ENCODE measurements around the genes PMM1 and NAGA.

- PRO-cap, 3 experiments = no peak in any of the 3 experiments
- RAMPAGE, long total RNA = no peak
Measured at GRCh38 chr22:41347294-41347733, 34.4 kb upstream of the TEF start.

GRCh38 chr22:41438758-41439260 is 7.8 kb downstream of the TOB2 start:
- PRO-cap, 3 experiments = peak in 1 of 3 experiments; most common plus-strand start chr22:41439196 (in 1); most common minus-strand start chr22:41438910 (in 1)
- RAMPAGE, long total RNA = no peak

DNA sequence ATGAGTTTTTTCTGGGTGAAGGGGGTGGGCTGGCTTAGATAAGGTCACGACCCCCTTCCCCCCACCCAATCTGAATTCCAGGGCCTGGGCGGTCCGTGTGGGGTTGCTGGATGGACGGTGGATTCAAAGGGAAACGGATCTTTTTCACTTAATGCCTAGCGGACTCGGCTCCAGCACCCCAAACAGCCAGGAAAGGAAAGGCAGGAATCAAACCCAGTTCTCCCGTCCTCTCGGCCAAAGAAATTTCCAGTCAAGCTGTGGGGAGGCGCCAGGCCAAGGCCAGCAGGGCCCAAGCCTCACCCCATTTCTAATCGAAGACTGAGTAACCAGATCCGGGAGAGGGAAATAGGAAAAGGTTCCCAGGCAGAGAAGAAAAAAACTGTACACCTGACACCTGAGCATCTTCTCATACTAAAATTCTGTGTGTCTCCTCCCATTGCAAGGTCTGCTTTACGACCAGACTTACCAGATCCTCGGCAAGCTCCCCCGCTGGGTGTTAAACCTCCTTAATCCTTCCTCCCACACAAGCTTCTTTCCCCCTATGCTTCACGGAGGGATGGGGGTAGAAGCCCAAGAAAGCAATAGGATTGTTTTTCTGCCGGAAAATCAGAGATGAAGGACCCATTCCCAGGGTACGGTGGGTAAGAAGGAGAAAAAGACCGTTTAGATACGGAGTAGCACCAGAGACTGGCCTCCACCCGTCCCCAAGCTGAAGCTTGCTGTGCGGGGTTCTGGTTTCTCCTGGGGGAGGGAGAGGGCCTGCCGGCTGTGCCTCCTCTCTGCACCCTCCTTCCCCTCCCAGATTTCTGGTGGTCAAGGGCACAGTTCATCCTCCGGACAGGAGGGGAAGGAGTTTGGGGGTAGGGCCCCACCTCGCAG is 1.5 kb downstream of the TOB2 start:
- PRO-cap, 3 experiments = peak in 1 of 3 experiments; most common plus-strand start position 249 of the sequence (in 1); most common minus-strand start position 184 of the sequence (in 1)
- RAMPAGE, long total RNA = no peak

GRCh38 chr22:41445706-41446600 is 648 bp downstream of the TOB2 start:
- PRO-cap, 3 experiments = peak in 3 of 3 experiments; most common plus-strand start chr22:41446176 (in 3); most common minus-strand start chr22:41446141 (in 1)
- RAMPAGE, long total RNA = no peak

- PRO-cap, 3 experiments = no peak in any of the 3 experiments
- RAMPAGE, long total RNA = no peak
Measured at GRCh38 chr22:41468046-41468566, 386 bp downstream of the PHF5A start.

DNA sequence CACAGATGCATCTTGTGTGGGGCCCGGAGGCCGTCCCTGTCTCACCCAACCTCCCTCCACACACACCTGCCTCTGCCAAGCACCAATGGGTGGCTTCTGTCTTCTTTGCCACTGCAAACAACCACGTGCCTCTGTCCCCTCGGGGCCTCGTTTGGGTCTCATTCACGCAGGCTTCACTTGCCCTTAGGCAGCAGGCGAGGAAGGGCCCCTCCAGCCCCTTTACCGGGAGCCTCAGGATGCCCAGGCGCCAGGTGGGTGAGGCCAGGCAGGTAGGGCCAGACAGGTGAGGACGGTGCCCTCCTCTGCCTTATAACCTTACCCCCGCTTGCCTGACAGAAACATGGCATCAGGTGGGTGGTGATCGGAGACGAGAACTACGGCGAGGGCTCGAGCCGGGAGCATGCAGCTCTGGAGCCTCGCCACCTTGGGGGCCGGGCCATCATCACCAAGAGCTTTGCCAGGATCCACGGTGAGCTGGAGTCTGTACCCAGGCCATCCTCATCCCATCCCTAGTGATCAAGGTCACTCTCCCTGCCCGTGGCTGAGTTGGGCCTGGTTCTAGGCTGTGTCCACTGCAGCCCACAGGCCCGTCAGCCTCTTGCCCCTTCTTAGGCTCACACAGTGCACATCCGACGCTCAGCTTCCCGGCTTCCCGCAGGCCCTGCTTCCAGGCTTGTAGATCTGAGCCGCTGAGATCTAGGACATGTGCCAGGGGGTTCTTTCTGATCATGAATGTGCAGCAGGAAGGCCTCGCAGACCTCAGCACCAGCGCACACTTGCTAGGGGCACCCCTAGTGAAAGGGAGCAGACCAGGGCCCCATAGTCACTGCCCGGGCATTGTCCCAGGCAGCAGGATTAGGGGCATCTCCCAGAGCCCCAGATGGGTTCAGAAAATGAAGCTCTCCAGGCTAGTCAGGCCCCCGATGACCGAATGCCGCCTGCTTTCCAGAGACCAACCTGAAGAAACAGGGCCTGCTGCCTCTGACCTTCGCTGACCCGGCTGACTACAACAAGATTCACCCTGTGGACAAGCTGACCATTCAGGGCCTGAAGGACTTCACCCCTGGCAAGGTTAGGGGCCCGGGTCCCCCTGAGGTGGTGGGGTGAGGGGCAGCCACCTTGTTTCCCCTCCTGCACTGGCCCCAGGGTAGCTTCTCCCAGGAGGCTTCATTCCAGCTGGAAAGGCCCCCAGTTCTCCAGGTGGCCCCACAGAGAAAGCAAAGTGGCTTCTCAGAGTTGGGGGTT is 16.9 kb downstream of the POLR3H start:
- PRO-cap, 3 experiments = no peak in any of the 3 experiments
- RAMPAGE, long total RNA = no peak

GRCh38 chr22:41589668-41590433 is at the start of gene PMM1:
Gene PMM1, minus strand, starts transcription at chr22:41589840.
- PRO-cap, 3 experiments = peak in 3 of 3 experiments; most common plus-strand start chr22:41589985 (in 1); most common minus-strand start chr22:41589828 (in 1)
- RAMPAGE, long total RNA = no peak

DNA sequence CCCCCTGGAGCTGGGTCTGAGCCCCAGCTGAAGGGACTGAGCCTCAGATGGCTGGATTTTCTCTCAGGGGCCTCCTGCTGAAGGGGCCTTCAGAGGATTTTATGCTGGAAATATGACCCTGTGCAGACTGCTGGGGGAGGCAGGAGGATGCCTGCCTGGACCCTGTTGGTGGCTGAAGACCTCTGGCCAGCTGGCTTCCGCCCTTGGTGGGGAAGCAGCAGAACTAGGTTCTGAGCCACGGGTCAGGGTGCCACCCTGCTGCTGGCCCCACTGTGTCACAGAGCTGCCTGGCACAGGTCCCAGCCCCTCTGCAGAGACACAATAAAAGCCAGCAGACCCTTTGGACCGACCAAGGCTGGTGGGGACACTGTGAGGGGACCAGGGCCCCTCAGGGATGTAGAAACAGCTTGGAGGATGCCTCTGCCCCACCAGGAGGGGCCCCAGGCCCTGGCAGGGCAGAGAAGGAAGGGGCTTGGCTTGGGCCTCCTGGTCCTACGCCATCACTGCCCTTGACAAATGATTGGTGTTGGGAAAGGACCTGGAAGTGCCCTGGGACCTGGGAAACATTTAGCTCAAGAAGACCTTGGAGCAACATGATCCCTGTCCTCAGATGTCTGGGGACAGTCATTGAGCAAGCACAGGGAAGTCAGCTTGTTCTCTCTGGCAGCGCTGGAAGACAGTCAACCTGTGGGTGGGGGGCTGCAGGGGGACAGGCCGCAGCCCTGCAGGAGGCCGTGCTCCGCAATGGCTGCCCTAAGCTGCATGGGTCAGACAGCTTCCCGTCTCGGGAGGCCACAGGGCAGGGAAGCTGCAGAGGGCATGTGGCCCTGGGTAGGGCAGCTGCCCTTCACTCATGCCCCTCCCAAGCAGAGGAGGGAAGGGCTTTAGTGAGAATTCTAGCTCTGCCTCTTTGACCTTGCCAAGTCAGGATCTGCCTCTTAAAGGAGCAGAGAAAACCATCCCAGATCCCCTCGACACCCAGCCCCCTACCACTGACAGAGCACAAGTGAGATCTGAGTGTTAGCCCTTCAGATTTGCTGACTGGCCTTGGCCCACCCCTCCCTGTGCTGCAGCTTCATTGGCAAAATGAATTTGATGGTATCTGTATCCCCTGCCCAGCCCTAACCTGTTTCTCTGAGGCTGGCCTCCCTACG is 6.6 kb upstream of the SREBF2 start:
- PRO-cap, 3 experiments = no peak in any of the 3 experiments
- RAMPAGE, long total RNA = no peak

DNA sequence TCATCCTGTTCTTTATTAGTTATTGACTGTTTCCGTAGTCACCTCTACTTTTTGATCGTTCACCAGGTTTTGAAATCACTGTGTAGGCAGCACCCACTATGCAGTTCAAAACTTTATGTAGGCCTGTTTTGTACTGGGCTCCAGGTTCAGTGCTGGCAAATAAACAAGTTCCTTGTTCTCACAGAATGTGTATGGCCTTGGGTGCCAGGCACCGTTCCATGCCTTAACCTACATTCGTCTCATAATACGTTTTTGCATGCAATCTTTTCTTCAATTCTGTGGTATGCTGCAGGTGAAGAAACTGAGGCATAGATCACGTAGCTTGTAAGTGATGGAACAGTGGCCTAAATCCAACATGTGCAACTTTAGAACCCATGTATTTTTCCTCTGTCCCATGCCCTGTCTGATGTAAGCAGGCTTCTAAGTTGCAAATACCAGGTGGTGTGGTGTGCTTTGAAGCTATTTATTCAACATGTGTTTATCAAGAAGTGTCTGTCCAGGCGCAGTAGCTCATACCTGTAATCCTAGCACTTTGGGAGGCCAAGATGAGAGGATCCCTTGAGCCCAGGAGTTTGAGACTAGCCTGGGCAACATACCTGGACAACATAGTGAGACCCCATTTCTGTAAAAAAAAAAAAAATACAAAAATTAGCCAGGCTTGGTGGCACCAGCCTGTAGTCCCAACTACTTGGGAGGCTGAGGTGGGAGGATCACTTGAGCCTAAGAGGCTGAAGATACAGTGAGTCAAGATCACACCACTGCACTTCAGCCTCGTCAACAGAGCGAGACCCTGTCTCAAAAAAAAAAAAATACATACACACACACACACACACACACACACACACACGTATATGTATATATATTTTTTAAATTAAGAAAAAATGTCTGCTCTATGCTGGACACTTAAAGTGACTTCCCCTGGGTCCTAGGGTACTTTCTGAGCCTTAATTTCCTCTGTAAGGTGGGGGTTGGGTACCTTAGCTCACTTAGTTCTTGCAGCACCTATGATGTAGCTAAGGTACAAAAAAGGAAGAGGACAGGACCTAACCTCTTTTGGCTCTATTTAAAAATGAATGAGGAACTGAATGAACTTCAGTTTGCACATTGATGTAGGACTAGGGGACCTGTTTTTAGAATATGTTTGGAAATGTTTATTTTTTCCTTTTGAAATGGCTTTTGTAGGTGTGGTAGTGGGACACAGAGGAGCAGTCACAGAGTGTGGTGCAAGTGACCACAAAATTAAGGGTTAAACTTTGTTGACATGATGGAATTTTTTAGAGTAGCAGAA is 10.8 kb downstream of the SREBF2 start:
- PRO-cap, 3 experiments = no peak in any of the 3 experiments
- RAMPAGE, long total RNA = no peak

- PRO-cap, 3 experiments = no peak in any of the 3 experiments
- RAMPAGE, long total RNA = no peak
Measured at GRCh38 chr22:41866543-41867390, 33.9 kb downstream of the SREBF2 start.

- PRO-cap, 3 experiments = no peak in any of the 3 experiments
- RAMPAGE, long total RNA = no peak
Measured at GRCh38 chr22:41933799-41934259, 7.2 kb upstream of the TNFRSF13C start.

DNA sequence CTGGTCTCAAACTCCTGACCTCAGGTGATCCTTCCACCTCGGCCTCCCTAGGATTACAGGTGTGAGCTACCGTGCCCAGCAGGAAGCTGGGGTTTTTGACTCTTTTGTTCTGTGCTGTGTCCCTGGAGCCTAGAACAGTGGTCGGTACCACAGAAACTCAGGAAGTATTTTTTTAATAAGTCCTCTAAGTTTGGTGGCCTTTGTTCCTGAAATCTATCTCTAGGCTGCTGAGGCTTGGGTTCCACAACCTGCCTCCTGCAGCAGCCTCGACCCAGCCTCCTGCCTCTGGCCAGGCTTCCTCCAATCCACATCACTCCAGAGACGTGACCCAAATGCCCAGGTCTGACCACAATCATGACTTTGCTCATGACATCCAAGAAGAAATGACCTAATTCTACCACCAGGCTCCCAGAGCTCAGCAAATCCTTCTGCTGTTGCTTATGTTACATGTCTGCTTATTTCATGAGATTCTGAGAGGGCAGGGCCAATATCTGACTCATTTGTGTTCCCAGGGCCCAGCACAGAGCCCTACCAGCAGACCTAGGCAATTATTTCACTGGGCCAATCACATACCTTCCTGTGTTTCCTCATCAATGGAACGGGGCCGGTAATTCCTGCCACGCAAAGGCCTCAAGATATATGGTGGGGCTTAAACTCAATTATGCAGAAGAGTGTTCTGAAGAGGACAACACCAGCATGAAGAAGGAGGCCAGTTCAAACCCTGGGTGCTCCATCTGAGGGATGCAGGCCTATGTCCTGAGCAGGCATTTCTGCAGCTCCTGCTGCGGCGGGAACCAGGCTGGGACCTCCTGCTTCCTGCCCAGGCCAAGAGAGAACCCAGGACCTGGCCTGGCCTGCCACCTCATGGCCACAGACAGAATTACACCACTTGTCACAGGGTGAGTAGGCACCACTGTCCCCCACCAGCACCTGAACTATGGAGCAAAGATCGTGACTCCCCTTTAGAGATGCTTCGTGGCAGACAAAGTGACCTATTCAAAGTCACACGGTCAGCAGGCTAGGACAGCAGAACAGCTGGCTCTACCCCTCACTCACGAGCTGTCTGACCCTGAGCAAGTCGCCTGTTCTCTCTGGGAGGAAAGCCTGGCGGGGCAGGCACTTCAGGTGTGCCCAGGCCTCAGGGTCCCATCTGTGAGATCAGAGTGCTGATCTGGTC is 6.0 kb downstream of the CENPM start:
- PRO-cap, 3 experiments = no peak in any of the 3 experiments
- RAMPAGE, long total RNA = no peak

GRCh38 chr22:41945752-41946641 is 955 bp downstream of the CENPM start:
- PRO-cap, 3 experiments = no peak in any of the 3 experiments
- RAMPAGE, long total RNA = no peak

- PRO-cap, 3 experiments = peak in 3 of 3 experiments; most common plus-strand start chr22:42070977 (in 2); most common minus-strand start chr22:42070790 (in 3)
- RAMPAGE, long total RNA = no peak
Measured at GRCh38 chr22:42069978-42071106, at the start of gene NAGA. Gene NAGA, minus strand, starts transcription at chr22:42070812.

- PRO-cap, 3 experiments = no peak in any of the 3 experiments
- RAMPAGE, long total RNA = no peak
Measured at GRCh38 chr22:42142604-42143644, 12.3 kb upstream of the CYP2D6 start.

- PRO-cap, 3 experiments = no peak in any of the 3 experiments
- RAMPAGE, long total RNA = no peak
Measured at GRCh38 chr22:42364487-42365016, 67.7 kb downstream of the NFAM1 start.

GRCh38 chr22:42581391-42581835 is 27.7 kb downstream of the SERHL2 start:
- PRO-cap, 3 experiments = no peak in any of the 3 experiments
- RAMPAGE, long total RNA = no peak

- PRO-cap, 3 experiments = no peak in any of the 3 experiments
- RAMPAGE, long total RNA = no peak
Measured at GRCh38 chr22:42612638-42613326, 1.9 kb downstream of the POLDIP3 start.

- PRO-cap, 3 experiments = no peak in any of the 3 experiments
- RAMPAGE, long total RNA = no peak
Measured at GRCh38 chr22:42626984-42627713, 12.5 kb upstream of the POLDIP3 start.

DNA sequence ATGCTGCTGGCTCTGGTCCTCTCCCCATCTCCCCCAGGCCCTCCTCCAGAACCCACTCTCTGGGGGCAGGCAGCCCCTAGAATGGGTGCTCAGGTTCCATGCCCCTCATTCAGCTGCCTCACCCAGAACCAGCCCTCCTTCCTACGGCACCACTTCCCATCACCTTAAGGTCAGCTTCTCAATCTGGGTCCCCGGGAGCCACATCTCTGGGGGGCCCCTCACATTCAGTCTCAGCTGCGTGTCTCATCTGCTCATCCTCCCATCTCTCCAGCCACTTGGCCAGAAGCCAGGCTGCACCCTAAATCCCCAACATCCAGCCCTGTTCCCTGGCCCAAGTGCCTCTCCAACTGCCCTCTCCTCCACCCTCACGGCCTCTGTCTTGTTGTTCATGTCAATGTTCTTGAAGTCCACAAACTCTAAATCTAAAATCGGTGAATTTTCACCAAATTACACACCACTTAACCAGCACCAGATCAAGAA is 34.0 kb downstream of the A4GALT start:
- PRO-cap, 3 experiments = no peak in any of the 3 experiments
- RAMPAGE, long total RNA = no peak